GM12878 (cell line): Measurements from ENCODE around the gene PPIF.

- RAMPAGE, long total RNA = no peak
- RRBS, 2 experiments = no CpG with 5 or more reads among the region's 16 CpGs
CAGE:
- cytosol, long polyA minus RNA = no peak
- cytosol, long polyA plus RNA = no peak
- long polyA plus RNA = no peak
- nucleolus, long total RNA = no peak
- nucleus, long polyA plus RNA = no peak
- nucleus, long total RNA = no peak
Observed at GRCh38 chr10:79249337-79250091, 97.8 kb upstream of the PPIF start.

DNA sequence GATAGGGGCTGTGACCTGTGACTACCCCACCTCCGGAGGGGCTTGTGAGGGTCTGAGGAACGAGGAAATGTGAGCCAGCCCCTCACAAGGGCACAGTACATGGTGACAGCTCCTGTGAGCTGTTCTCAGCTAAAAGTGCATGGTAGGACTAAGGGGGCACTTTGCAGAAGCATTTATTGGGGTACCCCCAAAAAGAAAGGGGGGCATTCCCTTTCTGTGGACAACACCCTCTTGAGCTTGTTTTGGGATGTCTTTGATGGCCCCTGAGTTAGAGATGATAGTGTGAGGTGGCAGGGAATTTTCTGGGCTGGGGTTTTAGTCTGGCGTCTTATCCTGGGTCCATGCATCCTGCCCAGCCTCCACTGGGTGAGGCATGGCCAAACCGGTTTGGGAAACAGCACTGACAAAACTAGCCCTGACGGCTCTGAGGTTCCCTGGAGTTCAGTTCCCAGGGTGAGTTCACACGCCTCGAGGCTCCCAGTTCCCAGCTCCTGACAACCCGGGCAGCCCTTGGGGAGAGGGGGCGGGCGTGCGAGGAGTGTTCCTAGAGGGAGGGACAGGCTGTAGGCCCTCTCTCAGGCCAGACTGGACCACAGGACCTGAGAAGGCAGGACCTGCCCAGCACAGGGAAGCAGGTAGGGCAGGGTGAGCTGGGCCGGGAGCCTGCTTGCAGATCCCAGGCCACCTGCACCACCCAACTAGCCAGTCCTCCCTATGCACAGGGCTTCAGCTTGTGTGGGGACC, 82.4 kb upstream of the PPIF start:
- RAMPAGE, long total RNA = no peak
- RRBS, 2 experiments = 35 to 71% methylated on average over 1 to 4 of the region's 12 CpGs
CAGE:
- cytosol, long polyA minus RNA = no peak
- cytosol, long polyA plus RNA = no peak
- long polyA plus RNA = no peak
- nucleolus, long total RNA = no peak
- nucleus, long polyA plus RNA = no peak
- nucleus, long total RNA = no peak

- RAMPAGE, long total RNA = no peak
- RRBS, 2 experiments = 100% methylated on average over 1 of the region's 23 CpGs; no CpG with 5 or more reads in 1 of the 2 experiments
CAGE:
- cytosol, long polyA minus RNA = no peak
- cytosol, long polyA plus RNA = no peak
- long polyA plus RNA = no peak
- nucleolus, long total RNA = no peak
- nucleus, long polyA plus RNA = no peak
- nucleus, long total RNA = no peak
Observed at GRCh38 chr10:79296081-79296977, 50.9 kb upstream of the PPIF start.

GRCh38 chr10:79303429-79304393, 43.6 kb upstream of the PPIF start:
- RAMPAGE, long total RNA = no peak
- RRBS, 2 experiments = no CpG with 5 or more reads among the region's 28 CpGs
CAGE:
- cytosol, long polyA minus RNA = no peak
- cytosol, long polyA plus RNA = no peak
- long polyA plus RNA = no peak
- nucleolus, long total RNA = no peak
- nucleus, long polyA plus RNA = no peak
- nucleus, long total RNA = no peak

DNA sequence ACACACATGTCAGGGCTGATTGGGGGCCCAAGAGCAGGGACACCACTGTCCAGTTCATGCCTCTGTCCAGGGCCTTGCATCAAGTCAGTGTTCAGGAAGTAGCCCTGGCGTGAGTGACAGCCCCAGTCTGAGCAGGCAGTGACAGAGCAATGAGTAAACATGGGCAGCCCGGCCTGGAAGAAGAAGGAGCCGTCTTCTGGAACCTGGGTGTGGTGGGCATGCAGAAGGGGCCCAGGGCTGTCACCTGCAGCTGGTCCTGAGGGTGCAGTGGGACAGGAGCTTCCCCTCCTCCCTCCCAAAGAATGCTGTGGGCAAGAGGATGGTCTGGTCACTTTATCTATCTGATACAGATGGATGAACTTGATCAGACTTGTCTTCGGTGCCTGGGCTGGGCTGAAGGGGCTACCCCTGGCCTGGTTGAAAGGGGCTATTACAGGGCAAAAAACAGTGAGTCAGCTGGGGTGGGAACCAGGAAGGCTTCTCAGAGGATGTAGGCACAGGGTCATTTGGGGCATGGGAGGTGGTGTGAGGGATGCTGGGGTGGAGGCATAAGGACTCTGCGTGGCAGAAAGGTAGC, 42.7 kb upstream of the PPIF start:
- RAMPAGE, long total RNA = no peak
- RRBS, 2 experiments = no CpG with 5 or more reads among the region's 5 CpGs
CAGE:
- cytosol, long polyA minus RNA = no peak
- cytosol, long polyA plus RNA = no peak
- long polyA plus RNA = no peak
- nucleolus, long total RNA = no peak
- nucleus, long polyA plus RNA = no peak
- nucleus, long total RNA = no peak

- RAMPAGE, long total RNA = no peak
- RRBS, 2 experiments = no CpG with 5 or more reads among the region's 17 CpGs
CAGE:
- cytosol, long polyA minus RNA = no peak
- cytosol, long polyA plus RNA = no peak
- long polyA plus RNA = no peak
- nucleolus, long total RNA = no peak
- nucleus, long polyA plus RNA = no peak
- nucleus, long total RNA = no peak
Observed at GRCh38 chr10:79307086-79307938, 40.0 kb upstream of the PPIF start.

DNA sequence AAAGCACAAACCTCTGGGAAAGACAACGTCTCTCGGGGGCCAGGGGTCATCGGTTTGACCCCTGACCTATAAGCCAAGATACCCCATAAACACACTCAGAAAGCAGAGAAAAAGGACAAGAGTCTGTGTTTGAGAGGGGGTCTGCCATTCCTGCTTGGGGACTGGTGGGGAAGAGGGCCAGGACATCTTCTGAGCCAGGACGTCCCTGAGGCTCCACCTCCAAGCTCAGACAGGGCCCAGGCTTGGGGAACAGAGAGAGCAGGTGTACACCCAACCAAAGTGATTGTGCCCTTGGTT, 34.0 kb upstream of the PPIF start:
- RAMPAGE, long total RNA = no peak
- RRBS, 2 experiments = no CpG with 5 or more reads among the region's 4 CpGs
CAGE:
- cytosol, long polyA minus RNA = start-site peak on the plus strand centred at position 233 of the sequence, 202 bp wide, 17 reads
- cytosol, long polyA plus RNA = no peak
- long polyA plus RNA = no peak
- nucleolus, long total RNA = no peak
- nucleus, long polyA plus RNA = no peak
- nucleus, long total RNA = no peak

DNA sequence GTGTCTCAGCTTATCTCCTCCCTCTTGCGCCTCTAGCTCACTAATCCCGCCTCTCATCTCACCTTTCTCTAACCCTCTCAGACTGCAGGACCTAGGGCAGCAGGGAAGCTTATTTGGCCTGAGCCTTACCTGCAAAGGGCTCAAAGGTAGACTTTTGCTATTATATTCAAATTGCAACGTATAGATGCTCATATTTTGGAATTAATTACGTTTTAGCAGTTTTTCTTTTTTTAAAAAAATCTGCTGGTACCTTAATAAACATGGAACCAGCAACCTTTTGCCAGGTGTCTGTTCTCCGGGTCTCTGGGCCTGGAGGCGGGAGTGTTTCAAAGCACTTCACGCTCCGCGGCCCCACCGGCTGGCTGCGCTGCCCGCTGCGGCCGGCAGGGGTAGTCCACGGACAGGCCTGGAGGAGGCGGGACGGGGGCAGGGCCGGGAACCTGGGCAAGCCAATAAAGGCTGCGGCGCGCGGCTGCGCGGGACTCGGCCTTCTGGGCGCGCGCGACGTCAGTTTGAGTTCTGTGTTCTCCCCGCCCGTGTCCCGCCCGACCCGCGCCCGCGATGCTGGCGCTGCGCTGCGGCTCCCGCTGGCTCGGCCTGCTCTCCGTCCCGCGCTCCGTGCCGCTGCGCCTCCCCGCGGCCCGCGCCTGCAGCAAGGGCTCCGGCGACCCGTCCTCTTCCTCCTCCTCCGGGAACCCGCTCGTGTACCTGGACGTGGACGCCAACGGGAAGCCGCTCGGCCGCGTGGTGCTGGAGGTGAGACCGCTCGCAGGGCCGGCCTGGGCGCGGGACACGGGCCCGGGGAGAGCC, at the start of gene PPIF:
Gene PPIF, plus strand, starts transcription at position 482 of the 810 bp plus-strand sequence.
- RAMPAGE, long total RNA = no peak
- RRBS, 2 experiments = 1 to 2% methylated on average over 21 of the region's 73 CpGs
CAGE:
- cytosol, long polyA minus RNA = start-site peak on the plus strand centred at position 518 of the sequence, 77 bp wide, 670 reads
- cytosol, long polyA plus RNA = start-site peak on the plus strand centred at position 512 of the sequence, 74 bp wide, 280 and 344 reads in 2 replicates
- long polyA plus RNA = start-site peak on the plus strand centred at position 539 of the sequence, 70 bp wide, 26 and 363 reads in 2 replicates
- nucleolus, long total RNA = no peak
- nucleus, long polyA plus RNA = start-site peak on the plus strand centred at position 523 of the sequence, 33 bp wide, 151 and 135 reads in 2 replicates
- nucleus, long total RNA = no peak

- RAMPAGE, long total RNA = no peak
- RRBS, 2 experiments = no CpG with 5 or more reads among the region's 11 CpGs
CAGE:
- cytosol, long polyA minus RNA = no peak
- cytosol, long polyA plus RNA = no peak
- long polyA plus RNA = no peak
- nucleolus, long total RNA = no peak
- nucleus, long polyA plus RNA = no peak
- nucleus, long total RNA = no peak
Observed at GRCh38 chr10:79435470-79436090, 9.8 kb downstream of the ZCCHC24 start.

- RAMPAGE, long total RNA = no peak
- RRBS, 2 experiments = no CpG with 5 or more reads among the region's 2 CpGs
CAGE:
- cytosol, long polyA minus RNA = no peak
- cytosol, long polyA plus RNA = no peak
- long polyA plus RNA = no peak
- nucleolus, long total RNA = no peak
- nucleus, long polyA plus RNA = no peak
- nucleus, long total RNA = no peak
Observed at GRCh38 chr10:79736717-79737074, 33.7 kb downstream of the NUTM2B start.

GRCh38 chr10:79947827-79948415, 984 bp downstream of the SFTPD start:
- RAMPAGE, long total RNA = no peak
- RRBS, 2 experiments = no CpG with 5 or more reads among the region's 5 CpGs
CAGE:
- cytosol, long polyA minus RNA = no peak
- cytosol, long polyA plus RNA = no peak
- long polyA plus RNA = no peak
- nucleolus, long total RNA = no peak
- nucleus, long polyA plus RNA = no peak
- nucleus, long total RNA = no peak

- RAMPAGE, long total RNA = no peak
- RRBS, 2 experiments = 3 to 15% methylated on average over 13 of the region's 74 CpGs
CAGE:
- cytosol, long polyA minus RNA = no peak
- cytosol, long polyA plus RNA = no peak
- long polyA plus RNA = no peak
- nucleolus, long total RNA = no peak
- nucleus, long polyA plus RNA = no peak
- nucleus, long total RNA = no peak
Observed at GRCh38 chr10:79981933-79982863, 33.3 kb upstream of the SFTPD start.

GRCh38 chr10:80136863-80137527, 4.5 kb downstream of the PLAC9 start:
- RAMPAGE, long total RNA = no peak
- RRBS, 2 experiments = no CpG with 5 or more reads among the region's 9 CpGs
CAGE:
- cytosol, long polyA minus RNA = no peak
- cytosol, long polyA plus RNA = no peak
- long polyA plus RNA = no peak
- nucleolus, long total RNA = no peak
- nucleus, long polyA plus RNA = no peak
- nucleus, long total RNA = no peak

GRCh38 chr10:80149400-80149885, 16.9 kb downstream of the PLAC9 start:
- RAMPAGE, long total RNA = no peak
- RRBS, 2 experiments = no CpG with 5 or more reads among the region's 1 CpG
CAGE:
- cytosol, long polyA minus RNA = no peak
- cytosol, long polyA plus RNA = no peak
- long polyA plus RNA = no peak
- nucleolus, long total RNA = no peak
- nucleus, long polyA plus RNA = no peak
- nucleus, long total RNA = no peak

DNA sequence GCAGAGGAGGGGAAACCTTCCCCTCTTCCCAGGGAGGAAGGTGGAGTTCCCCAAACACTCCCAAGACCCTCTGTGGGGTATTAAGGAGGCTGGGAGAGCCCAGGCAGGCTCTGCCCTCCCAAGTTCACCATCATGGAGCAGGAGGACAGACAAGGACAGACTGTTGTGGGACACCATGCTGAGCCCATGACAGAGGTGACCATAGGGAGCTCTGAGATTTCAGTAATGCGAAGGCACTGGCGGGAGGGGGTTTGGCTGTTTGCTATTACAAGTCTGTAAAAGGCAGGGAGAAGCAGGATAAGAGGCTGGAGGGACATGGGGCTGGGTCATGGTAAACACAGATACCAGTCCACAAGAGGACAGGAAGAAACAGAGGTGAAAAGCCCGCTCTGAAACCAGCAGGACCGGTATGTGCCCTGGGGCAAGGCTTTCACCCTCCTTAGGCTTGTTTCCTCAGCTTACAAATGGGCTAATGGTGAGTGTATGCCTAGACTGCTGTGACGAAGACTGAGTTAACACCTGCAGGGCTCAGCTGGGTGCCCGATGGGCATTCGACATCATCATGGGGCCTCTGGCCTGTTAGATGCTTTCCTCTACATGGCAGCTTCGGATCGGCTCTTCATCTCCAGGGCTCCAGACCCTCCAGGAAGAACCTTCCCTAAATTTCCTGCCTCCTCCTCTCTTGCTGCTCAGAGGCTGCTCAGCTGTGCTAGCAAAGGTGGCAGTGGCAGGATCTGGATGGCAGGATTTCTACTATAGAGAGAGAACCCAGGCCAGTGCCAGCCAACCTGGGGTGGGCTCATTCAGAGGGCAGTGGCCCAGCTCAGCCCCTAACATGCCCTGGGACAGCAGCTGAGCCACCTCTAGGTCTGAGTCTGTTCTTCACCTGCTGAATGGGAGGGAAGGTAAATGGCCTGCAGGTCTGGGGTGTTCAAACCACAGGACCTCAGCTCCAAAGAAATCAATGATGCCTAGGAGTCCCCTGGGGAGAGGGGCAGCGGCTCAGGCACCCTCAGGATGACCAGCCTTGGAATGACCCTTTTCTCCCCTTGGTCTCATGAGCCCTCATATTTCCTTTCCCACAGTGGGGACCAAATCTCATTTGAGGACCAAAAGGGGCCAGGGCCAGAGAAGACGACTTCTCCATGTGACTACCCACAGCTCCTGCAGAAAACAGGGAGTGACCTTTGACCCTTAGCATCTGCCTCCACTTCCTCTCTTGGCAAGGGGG, 33.8 kb downstream of the ANXA11 start:
- RAMPAGE, long total RNA = no peak
- RRBS, 2 experiments = no CpG with 5 or more reads among the region's 11 CpGs
CAGE:
- cytosol, long polyA minus RNA = no peak
- cytosol, long polyA plus RNA = no peak
- long polyA plus RNA = no peak
- nucleolus, long total RNA = no peak
- nucleus, long polyA plus RNA = no peak
- nucleus, long total RNA = no peak

DNA sequence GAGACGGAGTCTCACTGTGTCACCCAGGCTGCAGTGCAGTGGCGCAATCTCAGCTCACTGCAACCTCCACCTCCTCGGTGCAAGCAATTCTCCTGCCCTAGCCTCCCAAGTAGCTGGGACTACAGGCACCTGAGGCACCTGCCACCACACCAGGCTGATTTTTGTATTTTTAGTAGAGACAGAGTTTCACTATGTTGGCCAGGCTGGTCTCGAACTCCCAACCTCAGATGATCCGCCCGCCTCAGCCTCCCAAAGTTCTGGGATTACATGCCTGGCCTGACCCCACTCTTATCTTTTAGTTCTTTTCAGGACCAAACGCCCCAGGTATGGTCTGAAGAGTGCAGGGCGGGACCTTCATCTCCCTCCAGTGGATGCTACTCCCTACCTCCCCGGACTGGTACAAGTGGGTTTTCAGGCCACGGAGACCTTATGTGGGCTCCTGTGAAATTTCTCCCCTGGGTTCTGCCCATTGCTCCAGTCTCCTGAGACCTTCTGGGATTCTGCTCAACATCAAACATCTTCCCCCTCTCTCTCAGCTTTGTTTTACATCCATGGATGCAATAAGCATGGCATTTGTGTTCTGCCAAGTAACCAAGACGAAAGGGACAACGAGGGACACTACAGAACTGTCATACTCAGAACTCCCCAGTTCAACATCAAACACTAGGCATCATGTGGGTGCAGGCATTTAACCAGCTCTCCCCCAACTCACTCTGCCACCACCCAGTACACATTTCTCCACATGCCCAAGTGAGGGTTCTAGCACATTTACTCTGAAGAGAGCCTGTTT, 28.1 kb downstream of the ANXA11 start:
- RAMPAGE, long total RNA = no peak
- RRBS, 2 experiments = no CpG with 5 or more reads among the region's 12 CpGs
CAGE:
- cytosol, long polyA minus RNA = no peak
- cytosol, long polyA plus RNA = no peak
- long polyA plus RNA = no peak
- nucleolus, long total RNA = no peak
- nucleus, long polyA plus RNA = no peak
- nucleus, long total RNA = no peak

DNA sequence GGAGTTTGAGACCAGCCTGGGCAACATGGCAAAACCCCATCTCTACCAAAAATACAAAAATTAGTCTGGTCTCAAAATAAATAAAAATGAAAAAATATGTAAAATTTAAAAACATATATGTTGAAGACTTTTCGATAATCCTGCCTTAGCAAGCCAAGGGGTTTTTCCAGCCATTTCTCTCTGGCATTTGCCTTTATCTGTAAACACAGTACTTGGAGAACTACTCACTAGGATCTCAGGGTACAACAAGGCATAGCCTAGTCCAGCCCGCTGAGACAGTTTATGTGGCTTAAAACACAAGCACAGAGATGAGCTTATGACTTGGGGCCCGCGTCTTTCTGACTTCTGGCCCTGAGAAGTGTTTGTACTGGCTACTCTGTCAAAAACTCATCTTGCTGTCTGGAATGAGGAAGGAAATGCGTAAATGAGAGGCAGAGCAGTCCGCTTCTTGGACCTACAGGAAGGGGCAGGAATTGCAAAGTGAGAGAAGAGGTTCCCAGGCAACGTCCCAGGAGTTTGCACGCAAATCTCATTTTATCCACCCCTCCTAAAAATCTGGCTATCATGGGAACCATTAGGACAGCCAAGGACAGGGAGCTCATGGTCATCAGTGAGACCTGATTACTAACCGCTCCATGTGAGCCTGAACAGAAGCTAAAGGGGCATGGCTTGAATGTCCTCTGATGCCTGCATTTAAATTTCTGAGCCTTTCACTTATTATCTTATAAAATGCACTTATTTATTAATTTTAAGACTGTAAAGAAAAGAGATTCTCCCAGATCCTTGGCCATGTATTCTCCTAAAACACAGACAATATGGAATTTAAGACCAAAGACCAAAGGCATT, 5.5 kb downstream of the ANXA11 start:
- RAMPAGE, long total RNA = no peak
- RRBS, 2 experiments = no CpG with 5 or more reads among the region's 9 CpGs
CAGE:
- cytosol, long polyA minus RNA = no peak
- cytosol, long polyA plus RNA = no peak
- long polyA plus RNA = no peak
- nucleolus, long total RNA = no peak
- nucleus, long polyA plus RNA = no peak
- nucleus, long total RNA = no peak

- RAMPAGE, long total RNA = no peak
- RRBS, 2 experiments = no CpG with 5 or more reads among the region's 9 CpGs
CAGE:
- cytosol, long polyA minus RNA = no peak
- cytosol, long polyA plus RNA = no peak
- long polyA plus RNA = no peak
- nucleolus, long total RNA = no peak
- nucleus, long polyA plus RNA = no peak
- nucleus, long total RNA = no peak
Observed at GRCh38 chr10:80204115-80204686, 1.1 kb downstream of the ANXA11 start.

DNA sequence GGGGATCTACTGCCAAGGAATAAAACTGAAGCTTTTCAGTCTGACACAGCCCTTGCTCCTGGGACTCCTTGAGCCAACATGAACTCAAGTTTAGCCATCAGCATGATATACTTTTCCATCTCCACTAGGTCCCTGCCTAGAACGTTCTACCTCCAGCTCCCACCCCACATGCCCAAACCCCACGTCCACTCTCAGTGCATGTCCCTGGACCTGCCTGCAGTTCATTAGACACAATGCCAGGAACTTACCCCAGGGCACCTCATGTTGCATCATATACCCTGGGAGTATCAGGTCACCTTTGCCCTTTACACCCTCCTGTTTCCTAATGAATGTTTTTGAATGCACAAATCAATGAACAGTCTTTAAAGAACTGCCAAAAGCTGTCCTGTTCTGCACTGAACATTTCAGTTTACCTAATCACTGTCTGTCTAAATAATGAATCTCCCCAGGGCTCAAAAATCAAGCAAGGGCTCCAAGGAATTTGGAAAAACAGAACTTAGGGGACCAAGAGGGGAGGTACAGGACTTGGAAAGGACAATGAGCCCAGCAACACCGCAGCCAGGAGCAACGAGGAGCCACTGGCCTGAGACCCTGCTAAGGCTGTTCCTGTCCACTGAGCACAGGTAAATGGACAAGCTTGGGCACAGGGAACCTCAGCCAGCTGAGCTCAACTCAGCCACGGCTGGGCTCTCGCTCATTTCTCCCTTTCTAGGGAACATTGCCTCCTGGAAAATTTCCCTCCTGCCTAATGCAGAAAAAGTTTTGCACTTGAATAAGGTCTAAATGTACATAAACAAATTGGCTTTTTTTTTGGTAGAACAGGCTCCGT, 7.5 kb downstream of the MAT1A start:
- RAMPAGE, long total RNA = no peak
- RRBS, 2 experiments = no CpG with 5 or more reads among the region's 7 CpGs
CAGE:
- cytosol, long polyA minus RNA = no peak
- cytosol, long polyA plus RNA = no peak
- long polyA plus RNA = no peak
- nucleolus, long total RNA = no peak
- nucleus, long polyA plus RNA = no peak
- nucleus, long total RNA = no peak